Parietal lobe (tissue), 2 donors: ENCODE data around the genes DCAF5 and CCDC177.

DNA sequence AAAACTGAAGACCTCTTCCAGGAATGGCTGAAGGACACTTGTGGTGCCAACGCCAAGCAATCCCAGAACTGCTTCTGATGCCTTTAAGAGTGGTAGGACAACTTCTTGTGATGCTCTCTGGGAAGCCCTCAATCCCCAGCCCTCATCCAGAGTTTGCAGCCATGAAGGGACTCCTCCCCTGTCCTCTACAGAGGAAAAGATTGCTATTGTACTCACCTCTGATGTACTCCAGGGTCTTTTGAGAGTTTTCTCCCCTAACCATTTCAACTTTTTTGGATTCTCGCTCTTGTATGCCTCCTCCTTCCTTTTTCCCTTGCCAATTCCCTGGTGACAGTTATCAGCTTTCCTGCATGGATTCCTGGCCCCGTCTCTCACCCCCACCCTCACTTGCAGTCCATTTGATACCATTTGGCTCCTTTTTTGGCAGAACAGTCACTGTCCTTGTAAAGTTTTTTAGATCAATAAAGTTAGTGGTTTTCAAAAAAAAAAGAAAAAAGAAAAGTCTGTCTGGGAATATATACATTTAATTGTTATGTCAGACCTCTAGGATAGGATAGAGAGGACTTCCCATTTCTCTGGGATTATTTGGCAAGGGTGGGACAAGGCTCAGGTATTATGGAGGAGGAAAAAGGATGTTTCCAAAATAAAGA, 42.2 kb downstream of the ACTN1 start:
- RAMPAGE, long total RNA, result no peak

GRCh38 chr14:68972372-68973216, 6.5 kb downstream of the ACTN1 start:
- RAMPAGE, long total RNA, result no peak

DNA sequence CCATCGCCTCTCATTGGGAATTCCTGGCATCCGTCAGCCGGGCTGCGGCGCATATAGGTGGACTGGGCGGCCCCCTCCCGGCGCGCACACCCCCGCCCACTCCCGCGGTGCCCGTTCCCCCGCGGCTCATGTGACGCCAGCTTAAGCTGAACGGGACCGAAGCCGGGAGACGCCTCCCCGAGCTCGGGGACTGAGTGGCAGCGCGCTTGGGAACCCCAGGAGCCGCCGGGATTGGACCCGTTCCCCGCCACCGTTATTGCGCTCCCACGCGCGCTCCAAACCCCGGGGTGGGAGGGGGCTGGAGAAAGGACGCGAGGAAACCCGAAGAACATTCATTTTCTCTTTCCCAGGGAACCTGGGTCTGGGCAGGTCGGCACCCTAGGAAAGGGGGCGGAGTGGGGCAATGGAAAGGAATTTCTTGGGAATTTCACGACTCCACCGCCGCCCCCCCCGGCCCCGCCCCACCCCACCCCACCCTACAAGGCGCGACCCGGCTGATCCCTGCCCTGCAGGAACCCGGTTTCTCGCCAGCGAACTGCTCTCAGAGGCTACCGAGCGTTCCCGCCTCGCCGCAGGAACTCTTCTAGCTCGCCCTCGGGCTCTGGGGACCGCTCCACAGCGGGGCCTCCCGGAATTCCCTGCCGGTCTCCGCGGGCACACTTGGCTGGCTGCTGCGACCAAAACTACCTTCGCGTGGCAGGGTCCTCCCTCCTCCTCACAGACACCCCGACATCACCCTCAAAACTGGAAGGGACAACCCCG, 495 bp upstream of the ACTN1 start:
- RAMPAGE, long total RNA, result no peak

GRCh38 chr14:69152852-69153833, at the start of gene DCAF5:
Gene DCAF5, minus strand, starts transcription at chr14:69153119.
- RAMPAGE, long total RNA, result no peak

DNA sequence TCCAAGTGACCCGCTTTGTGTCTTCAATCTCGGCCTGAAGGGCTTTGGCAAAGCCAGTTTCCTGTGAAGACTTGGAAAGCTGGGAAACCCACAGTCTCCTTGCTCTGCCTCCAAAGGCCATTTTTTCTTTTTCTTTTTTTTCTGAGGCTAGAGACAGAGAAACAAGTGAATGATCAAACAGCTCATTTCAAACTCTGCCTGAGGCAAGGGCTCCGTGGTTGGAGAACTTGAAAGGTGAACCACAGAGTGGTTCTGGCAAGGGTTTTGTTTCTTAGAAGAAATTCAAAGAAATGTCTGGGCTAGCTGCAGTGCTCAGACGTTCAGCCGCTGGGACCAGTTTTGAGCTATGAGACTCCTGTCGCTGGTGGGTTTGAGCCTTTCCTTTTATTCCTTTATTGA, 62.7 kb downstream of the ERH start:
- RAMPAGE, long total RNA, result no peak

- RAMPAGE, long total RNA, result no peak
Measured at GRCh38 chr14:69574080-69575105, at the start of gene CCDC177. Gene CCDC177, minus strand, starts transcription at chr14:69574871.

- RAMPAGE, long total RNA, result no peak
Measured at GRCh38 chr14:69649221-69649674, 37.9 kb downstream of the SUSD6 start.

- RAMPAGE, long total RNA, result no peak
Measured at GRCh38 chr14:69657884-69658415, 46.6 kb downstream of the SUSD6 start.

- RAMPAGE, long total RNA, result no peak
Measured at GRCh38 chr14:69664907-69665330, 53.5 kb downstream of the SUSD6 start.

DNA sequence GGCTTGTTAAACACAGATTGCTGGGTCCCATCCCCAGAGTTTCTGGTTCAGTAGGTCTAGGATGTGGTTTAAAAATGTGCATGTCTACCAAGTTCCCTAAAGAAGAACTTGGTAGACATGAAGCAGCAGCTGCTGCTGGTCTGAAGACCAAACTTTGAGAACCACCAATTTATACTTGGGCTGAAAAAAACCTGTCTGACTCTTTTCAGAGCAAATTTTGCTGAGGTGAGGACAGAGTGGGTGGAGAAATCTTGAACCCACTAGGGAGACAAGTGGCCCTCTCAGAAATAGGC, 61.8 kb downstream of the SUSD6 start:
- RAMPAGE, long total RNA, result no peak

DNA sequence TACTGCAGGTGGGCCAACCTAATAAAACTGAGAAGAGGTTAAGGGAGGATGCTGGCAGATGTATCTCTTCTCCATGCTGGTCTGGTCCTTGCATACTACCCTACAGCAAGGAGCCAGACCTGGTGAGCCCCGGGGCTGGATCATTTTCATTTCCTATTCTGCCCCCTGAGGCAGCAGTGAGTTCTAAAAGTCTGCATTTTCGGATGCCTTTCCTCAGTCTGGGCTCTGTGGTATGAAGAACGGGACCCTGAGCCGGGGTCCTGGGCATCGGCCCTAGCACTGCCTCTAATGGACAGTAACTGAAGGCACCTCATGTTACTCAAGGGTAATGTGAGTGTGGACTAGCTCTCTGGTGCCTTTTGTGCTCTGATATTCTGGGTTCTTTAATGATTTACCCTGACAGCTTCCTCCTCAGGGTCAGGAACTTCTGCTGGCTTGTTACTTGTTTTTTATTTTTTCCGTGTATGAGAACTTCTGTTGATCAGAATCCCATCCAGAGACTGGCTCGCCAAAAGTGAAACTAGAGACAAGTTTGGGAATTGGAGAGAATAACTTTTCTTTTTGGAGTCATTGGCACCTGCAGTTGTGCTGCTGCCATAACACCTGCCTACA, 62.2 kb downstream of the SUSD6 start:
- RAMPAGE, long total RNA, result no peak

- RAMPAGE, long total RNA, result no peak
Measured at GRCh38 chr14:69719147-69719999, 47.6 kb upstream of the SRSF5 start.

- RAMPAGE, long total RNA, result no peak
Measured at GRCh38 chr14:69778011-69778287, 11.0 kb downstream of the SRSF5 start.

DNA sequence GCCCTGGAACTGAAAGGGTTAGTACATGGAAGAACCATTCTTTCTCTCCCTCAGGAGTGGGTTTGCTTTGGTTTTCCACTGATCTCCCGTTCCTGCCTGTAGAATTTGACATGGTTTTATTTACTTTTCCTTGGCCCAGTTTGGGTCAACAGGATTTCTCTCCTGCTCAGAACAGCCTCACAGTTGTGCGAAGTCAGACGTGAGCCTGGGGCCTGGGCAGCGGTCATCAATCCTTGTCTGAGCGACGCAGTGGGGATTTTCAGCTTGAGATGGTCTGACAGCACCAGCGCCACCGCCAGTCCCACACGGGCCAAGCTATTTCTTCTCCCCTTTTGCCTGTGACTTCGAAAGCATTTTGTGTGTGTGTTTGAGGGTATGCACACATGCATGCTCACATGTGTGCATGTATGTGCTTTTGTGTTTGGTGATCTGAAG, 58.2 kb downstream of the SMOC1 start:
- RAMPAGE, long total RNA, result no peak

DNA sequence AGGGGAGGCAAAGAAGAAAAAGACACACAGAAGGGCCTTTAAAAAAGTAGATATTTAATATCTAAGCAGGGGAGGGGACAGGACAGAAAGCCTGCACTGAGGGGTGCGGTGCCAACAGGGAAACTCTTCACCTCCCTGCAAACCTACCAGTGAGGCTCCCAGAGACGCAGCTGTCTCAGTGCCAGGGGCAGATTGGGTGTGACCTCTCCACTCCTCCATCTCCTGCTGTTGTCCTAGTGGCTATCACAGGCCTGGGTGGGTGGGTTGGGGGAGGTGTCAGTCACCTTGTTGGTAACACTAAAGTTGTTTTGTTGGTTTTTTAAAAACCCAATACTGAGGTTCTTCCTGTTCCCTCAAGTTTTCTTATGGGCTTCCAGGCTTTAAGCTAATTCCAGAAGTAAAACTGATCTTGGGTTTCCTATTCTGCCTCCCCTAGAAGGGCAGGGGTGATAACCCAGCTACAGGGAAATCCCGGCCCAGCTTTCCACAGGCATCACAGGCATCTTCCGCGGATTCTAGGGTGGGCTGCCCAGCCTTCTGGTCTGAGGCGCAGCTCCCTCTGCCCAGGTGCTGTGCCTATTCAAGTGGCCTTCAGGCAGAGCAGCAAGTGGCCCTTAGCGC, 152.1 kb downstream of the SMOC1 start:
- RAMPAGE, long total RNA, result no peak

- RAMPAGE, long total RNA, result no peak
Measured at GRCh38 chr14:70708778-70709599, 67.3 kb downstream of the TTC9 start.

GRCh38 chr14:70755245-70755407, 54.2 kb downstream of the MAP3K9 start:
- RAMPAGE, long total RNA, result no peak

GRCh38 chr14:70810089-70810392, 728 bp upstream of the MAP3K9 start:
- RAMPAGE, long total RNA, result no peak

- RAMPAGE, long total RNA, result no peak
Measured at GRCh38 chr14:70919467-70920333, 12.4 kb downstream of the PCNX1 start.

GRCh38 chr14:70999133-70999782, 92.0 kb downstream of the PCNX1 start:
- RAMPAGE, long total RNA, result no peak